Thoracic aorta (tissue), 1 donor: Measurements from ENCODE around the genes B3GALT2 and CRB1.

- RAMPAGE, long total RNA, result no peak
These were observed 29.6 kb upstream of the RGS1 start for GRCh38 chr1:192545996-192546257.

- RAMPAGE, long total RNA, result no peak
These were observed 9.2 kb upstream of the RGS13 start for GRCh38 chr1:192626602-192627216.

- RAMPAGE, long total RNA, result no peak
These were observed 1.6 kb upstream of the RGS2 start for GRCh38 chr1:192806915-192807936.

- RAMPAGE, long total RNA, result no peak
These were observed at the start of gene B3GALT2 for GRCh38 chr1:193185904-193186921. Gene B3GALT2, minus strand, starts transcription at chr1:193186613.

DNA sequence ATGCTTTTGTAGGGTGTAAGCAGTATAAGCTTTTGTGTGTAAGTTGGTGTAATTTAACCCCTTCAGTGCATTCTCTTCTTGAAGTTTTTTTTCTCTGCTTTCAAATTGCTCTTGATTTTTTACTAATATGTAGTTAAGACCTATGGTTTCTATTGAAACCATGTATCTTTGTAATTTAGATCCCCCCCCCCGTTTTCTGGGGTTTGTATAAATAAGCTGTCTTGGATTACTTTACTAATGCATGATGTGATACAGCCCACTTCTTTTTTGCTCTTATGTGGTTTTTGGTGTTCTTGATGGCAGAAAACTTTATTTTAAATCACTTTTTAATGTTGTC lies 477 bp upstream of the B3GALT2 start:
- RAMPAGE, long total RNA, result no peak

GRCh38 chr1:194823001-194823394 lies 1636.6 kb upstream of the B3GALT2 start:
- RAMPAGE, long total RNA, result no peak

DNA sequence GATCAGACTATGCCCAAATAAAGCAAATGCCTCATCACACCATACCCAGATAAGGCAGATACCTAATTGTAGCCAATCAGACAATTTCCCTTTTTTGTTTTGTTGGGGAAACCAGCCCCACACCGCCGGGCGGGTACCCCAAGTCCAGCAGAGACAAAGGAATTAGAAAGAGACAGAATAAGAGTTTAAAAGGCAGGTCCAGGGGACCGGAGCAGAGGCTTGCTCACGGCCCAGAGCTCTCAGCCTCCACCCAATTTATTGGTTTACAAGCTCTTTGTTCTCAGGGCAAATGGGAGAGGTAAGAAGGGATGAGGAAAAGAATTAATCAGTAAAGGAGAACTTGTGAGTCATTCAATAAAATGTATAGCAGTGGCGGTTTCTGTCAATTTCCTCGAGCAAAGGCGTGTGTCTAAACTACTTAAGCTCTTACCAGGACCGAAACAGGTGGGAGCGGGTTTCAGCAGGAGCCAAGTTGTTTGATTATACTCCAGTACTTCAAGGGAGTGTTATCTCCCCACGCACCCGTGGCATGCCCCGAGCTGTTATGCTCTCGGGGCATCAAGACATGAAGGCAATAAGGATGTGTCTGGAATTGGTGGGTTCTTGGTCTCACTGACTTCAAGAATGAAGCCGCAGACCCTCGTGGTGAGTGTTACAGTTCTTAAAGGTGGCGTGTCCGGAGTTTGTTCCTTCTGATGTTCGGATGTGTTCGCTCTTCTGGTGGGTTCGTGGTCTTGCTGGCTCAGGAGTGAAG lies 886.7 kb downstream of the KCNT2 start:
- RAMPAGE, long total RNA, result no peak

- RAMPAGE, long total RNA, result no peak
These were observed 456.1 kb downstream of the KCNT2 start for GRCh38 chr1:196152160-196152420.

GRCh38 chr1:196676739-196677301 lies 25.0 kb downstream of the CFH start:
- RAMPAGE, long total RNA, result no peak

- RAMPAGE, long total RNA, result no peak
These were observed 1.1 kb downstream of the CFHR3 start for GRCh38 chr1:196775697-196776105.

- RAMPAGE, long total RNA, result no peak
These were observed 4.1 kb downstream of the ASPM start for GRCh38 chr1:197142155-197142935.

- RAMPAGE, long total RNA, result no peak
These were observed at the start of gene CRB1 for GRCh38 chr1:197267876-197268483. Gene CRB1, plus strand, starts transcription at chr1:197268252.

DNA sequence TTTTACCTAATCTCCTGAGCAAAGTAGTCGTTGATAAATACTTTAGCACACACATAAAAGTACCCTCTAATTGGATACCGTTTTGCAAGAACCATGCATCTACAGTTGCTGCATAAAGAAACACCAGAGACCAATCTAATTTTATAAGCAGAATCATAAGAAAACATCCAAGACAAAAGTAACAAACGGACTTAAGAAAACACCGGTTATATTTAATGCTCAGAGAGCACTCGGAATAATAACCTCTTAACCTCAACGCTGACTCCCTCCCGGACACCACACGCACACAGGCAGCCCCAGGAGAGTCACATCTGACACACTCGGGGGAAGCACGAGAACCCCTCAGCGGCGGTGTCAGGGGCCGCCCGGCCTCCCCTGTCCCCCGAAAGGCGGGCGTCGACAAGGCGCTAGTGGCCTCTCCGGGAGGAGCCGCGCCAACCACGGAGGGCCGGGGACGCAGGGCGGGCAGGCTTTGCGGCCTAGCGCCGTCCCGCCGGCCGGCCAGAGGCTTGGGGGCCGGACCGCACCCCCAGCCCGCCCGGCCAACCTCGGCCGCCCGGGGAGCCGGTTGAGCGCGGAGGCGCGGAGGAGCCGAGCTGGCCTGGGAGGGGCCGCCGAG lies 690 bp downstream of the DENND1B start:
- RAMPAGE, long total RNA, result no peak

GRCh38 chr1:198169689-198170362 lies 13.0 kb downstream of the NEK7 start:
- RAMPAGE, long total RNA, result no peak

DNA sequence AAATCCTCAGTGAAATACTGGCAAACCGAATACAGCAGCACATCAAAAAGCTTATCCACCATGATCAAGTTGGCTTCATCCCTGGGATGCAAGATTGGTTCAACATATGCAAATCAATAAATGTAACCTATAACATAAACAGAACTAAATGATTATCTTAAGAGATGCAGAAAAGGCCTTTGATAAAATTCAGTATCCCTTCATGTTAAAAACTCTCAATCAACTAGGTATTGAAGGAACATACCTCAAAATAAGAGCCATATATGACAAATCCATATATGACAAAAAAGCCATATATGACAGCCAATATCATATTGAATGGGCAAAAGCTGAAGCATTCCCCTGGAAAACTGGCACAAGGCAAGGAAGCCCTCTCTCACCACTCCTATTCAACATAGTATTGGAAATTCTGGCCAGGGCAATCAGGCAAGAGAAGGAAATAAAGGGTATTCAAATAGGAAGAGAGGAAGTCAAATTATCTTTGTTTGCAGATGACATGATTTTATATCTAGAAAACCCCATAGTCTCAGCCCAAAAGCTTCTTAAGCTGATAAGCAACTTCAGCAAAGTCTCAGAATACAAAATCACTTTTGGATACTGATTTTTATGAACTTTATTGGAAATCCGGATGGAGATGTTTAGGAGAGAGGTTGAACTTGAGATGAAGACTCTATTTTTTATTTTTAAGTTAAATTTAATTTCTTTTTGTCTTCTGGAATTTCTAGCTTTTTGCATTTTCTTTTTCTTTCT lies 36.9 kb downstream of the NEK7 start:
- RAMPAGE, long total RNA, result no peak

- RAMPAGE, long total RNA, result no peak
These were observed 138.2 kb downstream of the NEK7 start for GRCh38 chr1:198294735-198295635.

DNA sequence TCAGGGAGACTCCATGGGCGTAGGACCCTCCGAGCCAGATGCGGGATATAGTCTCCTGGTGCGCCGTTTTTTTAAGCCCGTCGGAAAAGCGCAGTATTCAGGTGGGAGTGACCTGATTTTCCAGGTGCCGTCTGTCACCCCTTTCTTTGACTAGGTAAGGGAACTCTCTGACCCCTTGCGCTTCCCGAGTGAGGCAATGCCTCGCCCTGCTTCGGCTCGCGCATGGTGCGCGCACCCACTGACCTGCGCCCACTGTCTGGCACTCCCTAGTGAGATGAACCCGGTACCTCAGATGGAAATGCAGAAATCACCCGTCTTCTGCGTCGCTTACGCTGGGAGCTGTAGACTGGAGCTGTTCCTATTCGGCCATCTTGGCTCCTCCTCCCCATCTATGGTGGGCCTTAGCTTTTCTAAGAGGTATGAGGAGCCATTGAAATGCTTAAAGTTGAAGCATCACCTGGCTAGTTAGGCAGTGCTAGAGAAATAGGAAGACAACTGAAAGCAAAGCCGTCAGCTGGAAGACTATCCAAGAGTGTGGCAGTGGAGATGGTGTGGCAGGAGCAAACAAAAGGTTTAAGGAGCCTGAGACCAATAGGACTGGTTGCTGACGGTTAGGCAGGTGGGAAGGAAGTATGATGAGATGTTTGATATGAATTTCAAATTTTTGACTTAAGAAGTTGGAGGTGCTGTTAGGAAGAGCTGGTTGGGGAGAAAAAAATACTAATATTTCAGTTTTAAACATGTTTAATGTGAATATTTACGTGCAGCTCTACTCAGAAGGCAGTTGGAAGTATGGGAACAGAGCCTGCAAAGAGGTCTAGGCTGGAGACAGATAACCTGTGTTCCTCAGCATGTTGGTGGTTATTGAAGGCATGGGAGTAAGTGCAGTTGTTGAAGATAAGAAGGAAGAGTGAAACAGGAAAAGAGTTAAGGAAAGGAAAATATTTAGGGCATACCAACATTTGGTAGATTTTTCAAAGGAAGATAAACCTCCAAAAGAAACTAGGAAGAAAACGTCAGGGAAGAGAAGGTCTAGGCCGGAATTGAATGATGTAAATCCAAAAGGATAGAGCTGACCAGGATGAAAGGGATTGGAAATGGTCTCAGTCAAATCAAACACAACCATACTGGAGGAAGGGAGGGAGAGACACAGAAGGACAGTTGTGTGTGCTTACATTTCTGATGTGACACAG lies 158.7 kb downstream of the NEK7 start:
- RAMPAGE, long total RNA, result no peak

GRCh38 chr1:198934510-198935138 lies 295.8 kb downstream of the PTPRC start:
- RAMPAGE, long total RNA, result no peak

- RAMPAGE, long total RNA, result no peak
These were observed 1.4 kb downstream of the NR5A2 start for GRCh38 chr1:200028509-200029779.

DNA sequence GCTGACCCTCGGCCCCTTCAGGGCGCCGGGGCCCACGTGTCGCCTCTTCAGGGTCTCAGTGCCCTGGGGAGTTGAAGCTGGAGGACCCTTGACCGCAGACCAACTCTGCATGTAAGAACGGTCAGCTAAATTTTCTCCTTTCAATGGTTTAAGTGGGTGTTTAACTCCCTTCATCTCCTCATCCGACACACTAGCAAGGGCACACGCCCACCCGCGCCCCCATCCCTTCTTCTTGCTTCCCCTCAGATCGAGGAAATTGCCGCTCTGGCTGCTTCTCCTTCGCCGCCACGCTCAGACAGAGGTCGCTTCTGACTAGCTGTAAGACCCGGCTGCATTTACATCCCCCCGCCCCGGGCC lies 10.9 kb downstream of the NR5A2 start:
- RAMPAGE, long total RNA, result no peak